Duodenum (tissue), 1 donor: ENCODE results near the genes SETD1B, B3GNT4 and ZCCHC8.

DNA sequence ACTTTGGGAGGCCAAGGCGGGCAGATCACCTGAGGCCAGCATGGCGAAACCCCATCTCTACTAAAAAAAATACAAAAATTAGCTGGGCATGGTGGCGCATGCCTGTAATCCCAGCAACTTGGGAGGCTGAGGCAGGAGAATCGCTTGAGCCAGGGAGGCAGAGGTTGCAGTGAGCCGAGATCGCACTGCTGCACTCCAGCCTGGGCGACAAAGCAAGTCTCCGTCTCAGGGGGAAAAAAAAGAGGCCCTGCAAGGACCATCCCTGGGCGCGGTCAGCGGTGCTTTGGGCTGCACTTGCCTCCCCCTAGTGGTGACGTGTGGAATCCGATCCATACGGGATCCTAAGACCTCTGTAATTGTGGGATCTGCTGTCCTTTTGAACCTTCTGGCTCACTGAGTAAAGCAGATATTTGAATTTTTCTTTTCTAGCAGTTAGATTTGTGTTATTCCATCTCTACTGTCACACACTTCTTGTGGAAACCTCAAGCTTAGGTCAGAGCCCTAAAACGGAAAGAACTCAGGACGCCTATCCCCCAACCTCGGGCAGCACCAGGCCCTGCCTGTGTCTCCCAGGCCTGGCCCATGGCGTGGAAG lies 20.3 kb downstream of the P2RX4 start:
- PRO-cap: no peak

DNA sequence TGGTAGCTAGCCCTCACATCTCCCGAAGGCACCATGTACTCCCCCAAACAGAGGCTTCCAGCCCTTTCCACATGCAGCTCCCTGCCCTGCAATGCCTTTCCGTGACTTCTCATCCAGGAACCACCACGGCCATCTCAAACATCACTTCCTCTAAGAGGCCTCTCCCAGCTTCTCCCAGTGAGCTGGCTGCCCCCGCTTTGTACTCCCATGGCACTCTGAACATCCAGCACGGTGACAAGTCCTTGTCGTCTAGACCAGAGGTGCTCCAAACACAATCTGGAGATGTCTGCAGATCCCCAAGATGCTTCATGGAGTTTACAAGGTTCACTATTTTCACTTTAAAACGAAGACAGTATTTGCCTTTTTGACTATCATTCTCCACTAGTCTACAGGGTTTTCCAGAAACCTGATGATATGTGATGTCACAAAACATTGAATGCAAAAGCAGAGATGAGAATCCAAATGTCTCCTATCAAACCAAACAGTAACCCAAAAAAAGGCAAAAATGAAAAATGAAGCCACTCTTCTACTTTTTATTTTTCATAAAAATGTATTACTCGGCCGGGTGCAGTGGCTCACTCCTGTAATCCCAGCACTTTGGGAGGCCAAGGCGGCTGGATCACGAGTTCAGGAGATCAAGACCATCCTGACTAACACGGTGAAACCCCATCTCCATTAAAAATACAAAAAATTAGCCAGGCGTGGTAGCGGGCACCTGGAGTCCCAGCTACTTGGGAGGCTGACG lies 34.7 kb downstream of the CAMKK2 start:
- PRO-cap: no peak

GRCh38 chr12:121326946-121327840 lies 25.0 kb downstream of the ANAPC5 start:
- PRO-cap: no peak

DNA sequence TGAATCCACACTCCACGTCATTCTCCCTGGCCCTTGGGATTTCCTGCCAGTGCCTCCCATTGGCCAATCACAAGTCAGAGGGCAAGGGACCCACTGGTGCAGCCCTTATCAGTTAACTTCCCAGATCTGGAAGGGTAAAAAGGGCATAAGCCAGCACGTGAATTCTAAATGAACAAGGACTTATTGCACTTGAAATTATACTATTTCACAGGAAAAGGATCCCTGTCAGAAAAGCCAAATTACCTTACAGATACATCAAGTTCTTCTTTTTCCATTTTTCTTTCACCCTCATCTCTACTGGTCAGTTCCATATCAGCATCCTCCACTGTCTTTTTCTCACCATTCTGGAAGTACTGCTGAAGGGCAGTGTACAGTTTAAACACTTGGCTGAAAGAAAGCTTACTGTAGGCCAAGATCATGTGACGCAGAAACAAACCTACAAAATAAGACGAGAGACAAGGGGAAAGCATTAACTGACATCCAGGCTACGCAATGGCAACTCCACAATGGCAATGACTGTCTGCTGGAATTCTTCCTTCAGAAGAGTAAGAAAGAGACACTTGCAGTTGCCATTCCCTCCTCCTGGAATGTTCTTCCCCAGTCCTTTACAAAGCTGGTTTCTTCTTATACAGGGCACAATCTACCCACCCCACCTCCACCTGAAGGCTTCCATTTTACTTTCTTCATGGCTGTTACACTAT lies 6.5 kb downstream of the ANAPC5 start:
- PRO-cap: no peak

- PRO-cap: no peak
These were observed 40.9 kb downstream of the RNF34 start for GRCh38 chr12:121440587-121441407.

- PRO-cap: bidirectional peak, plus-strand start at chr12:121444561, minus-strand start at chr12:121444420
These were observed 44.2 kb downstream of the RNF34 start for GRCh38 chr12:121443879-121444804.

GRCh38 chr12:121625077-121625353 lies 44.2 kb upstream of the KDM2B start:
- PRO-cap: no peak

GRCh38 chr12:121663752-121664296 lies 5.6 kb downstream of the MORN3 start:
- PRO-cap: unidirectional peak, plus-strand start at chr12:121664157

DNA sequence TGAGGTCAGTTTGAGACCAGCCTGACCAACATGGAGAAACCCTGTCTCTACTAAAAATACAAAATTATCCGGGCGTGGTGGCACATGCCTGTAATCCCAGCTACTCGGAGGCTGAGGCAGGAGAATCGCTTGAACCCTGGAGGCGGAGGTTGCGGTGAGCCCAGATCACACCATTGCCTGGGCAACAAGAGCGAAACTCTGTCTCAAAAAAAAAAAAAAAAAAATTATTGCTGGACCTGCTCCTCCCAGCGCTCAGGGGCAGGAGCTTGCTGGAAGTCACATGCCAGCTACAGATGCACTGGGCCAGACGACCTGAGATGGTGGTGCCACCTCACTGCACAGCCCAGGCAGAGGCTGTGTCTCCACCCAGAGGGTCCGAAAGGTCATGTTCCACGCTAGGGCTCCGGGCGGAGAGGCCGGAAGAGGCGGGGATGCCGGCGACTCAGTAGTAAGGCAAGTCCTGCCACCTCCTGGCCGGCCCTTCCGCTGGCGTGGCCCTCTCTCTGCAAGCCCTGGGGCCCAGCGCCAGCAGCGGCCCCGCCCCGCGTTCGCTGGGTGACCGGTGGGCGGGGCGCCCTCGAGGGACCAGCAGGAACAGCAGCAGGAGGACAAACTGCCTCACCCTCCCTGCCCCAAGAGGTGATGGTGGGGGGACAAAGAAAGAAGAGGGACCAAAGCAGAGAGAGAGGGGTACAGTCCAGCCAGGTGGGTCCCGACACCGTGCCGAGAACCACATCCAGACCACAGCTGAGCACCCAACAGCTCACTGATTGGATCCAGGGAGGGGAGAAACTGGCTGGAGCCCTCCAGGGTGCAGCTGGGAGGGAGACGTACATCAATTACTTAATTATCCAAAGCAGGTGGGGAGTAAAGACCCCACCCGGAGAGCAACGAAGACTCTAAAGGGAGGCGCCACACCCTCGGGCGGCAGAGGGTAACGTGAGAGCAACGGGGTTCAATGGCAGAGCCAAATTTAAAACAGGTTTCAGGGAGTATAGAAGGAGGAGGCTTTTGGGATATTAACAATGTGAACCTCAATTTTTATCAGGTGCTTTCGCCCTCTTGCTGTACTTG lies 3.7 kb upstream of the RHOF start:
- PRO-cap: bidirectional peak, plus-strand start at position 306 of the sequence, minus-strand start at position 278 of the sequence; bidirectional peak, plus-strand start at position 562 of the sequence, minus-strand start at position 377 of the sequence

DNA sequence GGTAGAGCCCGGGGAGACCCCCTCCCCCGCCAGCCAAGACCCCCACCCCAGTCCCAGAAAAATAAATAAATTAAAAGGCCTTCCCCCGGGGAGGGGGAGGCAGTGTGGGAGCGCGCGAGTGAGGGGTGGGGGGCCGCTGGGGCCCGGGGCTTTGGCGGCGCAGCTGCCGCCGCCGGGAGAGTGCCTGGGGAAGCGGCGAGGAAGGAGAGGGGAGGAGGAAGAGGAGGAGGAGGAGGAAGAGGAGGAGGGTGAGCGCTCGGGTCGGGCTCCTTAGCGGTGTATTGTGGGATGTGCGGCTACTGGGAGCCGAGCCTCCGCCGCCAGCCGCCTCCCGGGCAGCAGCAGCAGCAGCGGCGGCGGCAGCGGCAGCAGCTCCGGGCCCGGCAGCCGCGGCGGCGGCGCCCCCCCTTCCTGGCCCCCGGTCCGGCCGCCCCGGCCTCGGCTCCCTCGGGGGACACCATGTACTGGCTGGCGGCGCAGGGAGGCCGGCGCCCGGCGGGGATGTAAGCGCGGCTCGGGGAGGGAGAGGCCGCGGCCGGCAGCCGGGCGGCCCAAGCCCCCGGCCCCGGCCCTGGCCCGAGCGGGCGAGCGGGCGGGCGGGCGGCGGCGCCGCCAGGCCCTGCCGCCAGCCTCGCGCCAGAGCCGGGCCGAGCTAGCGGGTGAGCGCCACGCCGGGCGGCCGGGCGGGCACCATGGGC lies at the start of gene SETD1B:
SETD1B (plus strand) TSS at position 279 of the 698 bp plus-strand sequence.
- PRO-cap: bidirectional peak, plus-strand start at position 639 of the sequence, minus-strand start at position 182 of the sequence

DNA sequence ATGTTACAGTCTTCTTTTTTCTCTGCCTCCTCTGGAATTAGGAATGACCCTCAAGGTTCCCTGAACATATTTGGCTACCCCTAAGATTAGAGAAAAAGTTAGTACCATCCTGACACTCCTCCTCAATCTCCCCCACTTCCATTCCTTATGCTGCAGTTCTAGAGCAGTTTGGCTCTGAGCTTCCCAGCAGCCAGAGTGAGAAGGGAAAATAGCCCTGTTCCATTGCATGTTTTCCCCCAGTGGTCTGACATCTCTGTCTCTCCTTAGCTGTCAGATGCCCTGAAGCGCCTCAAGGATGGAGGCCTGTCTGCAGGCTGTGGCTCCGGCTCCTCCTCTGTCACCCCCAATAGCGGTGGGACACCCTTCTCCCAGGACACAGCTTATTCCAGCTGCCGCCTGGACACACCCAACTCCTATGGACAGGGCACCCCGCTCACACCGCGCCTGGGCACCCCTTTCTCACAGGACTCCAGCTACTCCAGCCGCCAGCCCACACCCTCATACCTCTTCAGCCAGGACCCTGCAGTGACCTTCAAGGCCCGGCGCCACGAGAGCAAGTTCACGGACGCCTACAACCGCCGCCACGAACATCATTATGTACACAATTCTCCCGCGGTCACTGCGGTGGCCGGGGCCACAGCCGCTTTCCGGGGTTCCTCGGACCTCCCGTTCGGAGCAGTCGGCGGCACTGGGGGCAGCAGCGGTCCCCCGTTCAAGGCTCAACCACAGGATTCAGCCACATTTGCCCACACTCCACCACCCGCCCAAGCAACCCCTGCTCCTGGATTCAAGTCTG lies 5.7 kb downstream of the SETD1B start:
- PRO-cap: no peak

DNA sequence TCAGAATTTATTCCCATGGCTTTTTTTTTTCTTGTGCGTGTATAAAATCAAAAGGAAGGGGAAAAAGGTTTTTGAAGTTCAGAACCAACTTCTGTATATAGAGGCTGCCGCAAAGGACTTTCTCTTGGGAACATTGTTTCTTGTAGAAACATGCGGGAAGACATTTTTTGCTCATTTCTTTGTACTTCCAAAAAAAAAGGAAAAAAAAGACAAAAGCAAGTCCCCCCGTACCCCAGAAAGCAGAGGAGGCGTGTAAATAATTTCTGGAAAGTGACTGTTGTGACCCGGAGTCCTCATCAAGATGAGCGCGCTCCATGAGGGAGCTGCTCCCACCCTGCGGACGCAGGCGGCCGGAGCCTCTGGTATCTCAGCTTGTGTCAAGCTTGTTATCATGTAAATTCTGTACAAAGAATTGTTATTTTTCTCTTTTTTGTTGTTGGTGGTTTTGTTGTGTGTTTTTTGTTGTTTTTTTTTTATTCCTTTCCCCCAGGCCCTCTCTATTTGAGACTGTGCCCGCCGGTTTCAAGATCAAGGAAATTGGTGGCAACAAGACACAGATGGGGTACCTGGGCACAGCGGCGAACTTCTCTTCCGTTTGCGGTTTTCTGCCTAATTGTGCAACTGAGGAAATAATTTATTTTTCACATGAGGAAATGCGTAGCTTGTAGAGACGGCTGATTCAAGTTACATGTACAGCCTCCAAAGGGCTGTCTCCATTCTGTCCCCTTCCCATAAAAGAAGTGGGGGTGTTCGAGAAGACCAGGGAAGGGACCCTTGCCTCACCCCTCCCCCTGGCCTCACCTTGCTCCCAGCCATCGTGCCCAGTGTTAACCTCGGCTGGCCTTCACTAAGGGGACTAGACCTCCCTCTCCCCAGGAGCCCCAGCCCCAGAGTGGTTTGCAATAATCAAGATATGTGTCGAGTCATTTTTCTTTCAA lies 27.0 kb downstream of the HPD start:
- PRO-cap: no peak

DNA sequence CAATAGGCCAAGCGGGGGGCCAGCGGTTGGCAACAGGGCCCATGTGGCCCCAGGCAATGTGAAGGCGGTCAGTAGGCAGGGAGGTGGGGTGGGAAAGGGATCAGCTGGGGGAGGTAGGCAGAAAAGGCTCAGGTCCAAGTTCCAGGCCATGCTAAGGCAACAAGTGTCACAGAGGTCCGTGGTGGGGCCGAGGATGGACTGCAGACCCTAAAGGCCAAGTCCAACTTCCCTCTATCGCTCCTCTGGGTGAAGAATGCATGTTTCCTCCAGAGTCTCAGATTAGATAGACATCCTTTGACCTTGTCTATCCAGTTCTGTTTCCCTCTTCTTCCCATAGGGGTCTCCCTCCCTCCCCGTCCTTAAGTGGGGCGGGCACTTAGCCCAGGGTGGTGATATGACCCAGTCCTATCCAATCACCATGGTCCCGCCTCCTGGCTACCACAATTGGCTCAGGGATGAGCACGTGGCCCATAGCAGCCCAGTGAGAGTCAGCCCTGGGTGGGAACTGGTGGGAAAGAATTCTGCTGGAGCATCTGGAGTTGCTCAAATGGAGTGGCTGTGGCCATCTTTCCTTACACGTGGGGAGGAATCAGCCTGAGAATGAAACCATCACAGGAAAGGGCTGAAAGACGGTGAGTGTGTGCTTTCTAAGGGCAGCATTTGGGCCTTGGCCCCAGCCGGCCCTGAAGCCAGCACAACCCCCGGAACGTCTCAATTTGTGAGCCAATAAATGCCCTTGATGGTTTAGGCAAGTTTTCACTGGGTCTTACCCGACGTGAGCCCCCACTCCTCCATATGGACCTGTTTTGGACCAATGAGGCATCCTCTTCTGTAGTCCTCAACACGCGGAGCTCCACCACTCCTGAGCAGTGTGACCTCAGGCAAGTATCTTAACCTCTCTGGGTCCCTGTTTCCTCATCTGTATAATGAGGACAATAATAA lies 14.5 kb upstream of the MLXIP start:
- PRO-cap: unidirectional peak, minus-strand start at position 335 of the sequence

- PRO-cap: no peak
These were observed 36.0 kb downstream of the IL31 start for GRCh38 chr12:122137632-122138812.

- PRO-cap: no peak
These were observed at the start of gene B3GNT4 for GRCh38 chr12:122203094-122204076. TSS of gene B3GNT4 (plus strand) at chr12:122203709.

DNA sequence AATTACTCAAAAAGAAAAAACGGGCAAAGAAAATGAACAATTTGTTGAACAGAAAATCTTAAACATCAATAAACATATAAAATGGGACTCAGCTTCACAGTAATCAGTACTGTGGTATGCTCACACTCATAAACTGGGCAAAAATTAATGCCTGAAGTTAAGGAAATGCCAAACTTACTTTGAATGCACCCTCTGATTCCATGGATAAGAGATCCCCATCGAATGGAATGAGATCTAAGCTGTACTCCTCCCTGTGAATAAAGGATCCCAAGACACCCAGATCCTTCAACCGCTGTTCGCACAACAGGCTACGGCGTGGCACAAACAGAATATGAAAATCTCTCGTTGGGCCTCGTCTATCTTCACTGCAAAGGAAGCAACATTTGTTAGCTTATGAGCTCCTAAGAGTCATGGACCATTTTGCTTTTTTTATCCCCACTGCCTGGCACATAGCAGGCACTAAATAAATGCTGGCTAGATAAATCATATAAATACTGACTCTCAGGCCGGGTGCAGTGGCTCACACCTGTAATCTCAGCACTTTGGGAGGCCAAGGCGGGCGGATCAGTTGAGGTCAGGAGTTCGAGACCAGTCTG lies 5.1 kb downstream of the VPS33A start:
- PRO-cap: no peak

GRCh38 chr12:122279277-122279691 lies 13.0 kb upstream of the VPS33A start:
- PRO-cap: no peak

DNA sequence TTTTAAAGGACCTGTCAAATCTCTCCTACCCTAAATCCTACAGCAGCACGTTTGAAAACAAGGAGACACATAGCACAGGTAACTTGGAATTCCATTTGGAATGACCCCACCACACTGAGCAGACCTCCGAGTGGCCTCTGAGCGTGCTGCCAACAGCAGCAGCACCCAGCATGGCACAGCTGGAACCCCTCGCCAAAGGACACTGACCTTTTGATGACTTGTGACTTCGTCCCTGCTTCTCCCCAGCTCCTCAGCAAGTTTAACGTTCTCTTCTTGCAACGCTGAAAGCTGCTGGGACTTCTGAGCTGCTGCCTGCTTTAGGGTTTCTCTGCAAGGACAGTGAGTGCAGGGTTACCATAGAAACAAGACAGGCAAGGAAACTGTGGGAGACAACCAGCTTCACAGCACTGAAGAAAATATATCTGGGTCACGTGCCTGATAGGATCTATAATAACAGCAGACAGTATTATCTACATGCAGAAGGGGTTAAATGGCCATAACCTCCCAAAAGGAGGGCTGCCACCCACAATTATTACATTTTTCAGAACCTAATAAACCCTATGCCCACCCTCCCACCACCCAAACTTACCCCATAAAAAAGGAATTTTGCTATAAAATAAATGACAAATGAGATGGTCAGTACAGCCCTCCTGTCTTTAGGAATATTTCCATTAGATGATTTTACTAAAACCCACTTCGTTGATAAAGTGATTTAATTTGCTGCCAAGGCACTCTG lies 43.4 kb upstream of the VPS33A start:
- PRO-cap: no peak

DNA sequence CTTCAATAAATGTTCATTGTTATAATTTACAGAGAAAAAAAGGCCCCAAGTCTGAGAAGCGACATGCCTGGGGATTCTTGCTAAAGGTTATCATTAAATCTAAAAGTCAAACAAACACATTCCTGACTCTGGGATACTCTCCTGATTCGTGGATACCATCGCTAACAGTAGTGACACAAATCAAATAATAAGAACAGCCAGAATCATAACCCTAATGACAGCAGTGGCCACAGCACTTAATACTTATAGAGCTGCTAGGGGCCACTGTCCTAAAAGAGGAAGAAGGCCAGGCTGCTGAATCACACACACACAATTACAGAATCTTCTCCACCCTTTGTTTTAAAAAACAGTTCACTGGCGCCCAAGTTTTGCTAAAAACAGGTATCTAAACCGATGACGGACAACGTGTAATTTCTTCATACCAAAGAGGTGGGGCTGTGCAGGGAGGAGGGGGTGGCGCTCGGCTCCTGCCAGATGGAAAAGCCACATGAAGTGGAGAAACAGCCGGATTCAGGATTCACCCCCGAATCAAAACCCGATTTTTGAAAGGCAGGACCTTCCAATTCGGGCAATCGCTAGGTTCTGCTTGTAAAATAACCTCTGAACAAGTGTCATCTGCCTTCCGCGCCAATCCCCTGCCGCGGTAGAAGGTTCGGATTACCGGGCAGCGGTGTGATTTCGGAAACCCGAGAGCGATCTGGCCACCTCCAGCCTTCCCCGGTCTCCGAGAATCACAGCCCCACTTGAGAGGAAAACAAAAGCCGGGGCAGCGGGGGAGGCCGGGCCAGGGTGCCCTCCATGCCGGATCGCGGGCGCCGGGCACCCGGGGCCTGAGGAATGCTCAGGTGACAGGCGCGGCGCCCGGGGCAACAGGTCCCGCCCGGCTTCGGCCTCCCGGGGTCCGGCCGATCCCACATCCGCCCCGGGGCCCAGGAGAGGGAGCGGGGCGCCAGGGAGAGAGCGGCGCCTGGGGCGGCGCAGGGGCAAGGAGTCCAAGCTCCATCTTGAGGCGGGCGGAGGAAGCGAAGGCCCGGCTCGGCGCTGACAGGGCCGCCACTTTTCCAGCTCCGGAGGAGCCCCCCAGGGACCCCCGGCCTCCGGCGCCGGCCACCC lies 878 bp downstream of the CLIP1 start:
- PRO-cap: unidirectional peak, plus-strand start at position 272 of the sequence; bidirectional peak, plus-strand start at position 936 of the sequence, minus-strand start at position 733 of the sequence; bidirectional peak, plus-strand start at position 1,007 of the sequence, minus-strand start at position 993 of the sequence

DNA sequence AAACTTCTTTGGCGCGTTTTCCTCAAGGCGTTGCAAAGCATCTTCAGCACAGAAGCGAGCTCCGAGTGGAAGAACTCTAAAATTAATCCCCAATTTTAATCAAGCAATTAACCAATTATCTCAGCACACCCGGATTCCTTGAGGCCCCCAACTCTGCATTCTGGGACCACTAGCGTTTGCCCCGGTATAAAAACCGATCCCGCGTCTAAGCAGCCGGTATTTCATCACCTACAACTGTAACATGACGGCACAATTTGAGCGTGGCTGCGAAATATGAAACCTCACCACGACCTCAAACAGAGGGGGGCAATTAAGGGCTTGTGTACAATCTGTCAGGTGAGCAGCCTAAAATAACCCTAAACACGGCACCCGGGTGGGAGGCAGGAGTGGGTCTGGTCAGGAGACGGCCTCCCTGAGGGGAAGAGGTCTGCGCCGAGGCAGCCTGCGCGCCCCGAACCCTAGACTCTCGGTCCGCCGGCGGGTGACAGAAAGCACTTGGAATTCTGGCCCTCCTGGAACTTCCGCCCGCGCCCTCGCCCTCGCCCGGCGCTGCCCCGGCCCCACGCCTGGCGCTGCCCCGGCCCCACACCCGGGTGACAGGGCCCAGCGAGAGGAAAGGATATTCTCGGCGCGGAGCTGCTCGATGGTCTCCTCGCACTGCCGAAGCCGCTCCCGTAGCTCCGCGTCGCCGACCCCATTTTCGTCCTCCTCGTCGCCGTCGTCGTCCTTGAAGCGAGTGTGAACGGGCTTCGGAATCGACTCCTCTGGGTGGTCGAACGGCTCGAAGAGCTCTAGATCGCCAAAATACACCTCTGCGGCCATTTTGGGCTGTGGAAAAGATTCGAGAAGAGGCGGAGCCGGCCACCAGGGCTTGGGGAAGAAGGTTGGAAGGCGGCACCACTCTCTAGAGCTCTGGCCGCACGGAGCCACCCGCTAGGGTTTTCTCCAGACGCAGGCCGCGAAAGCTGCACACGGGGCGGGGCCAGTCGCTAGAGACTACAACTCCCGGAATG lies at the start of gene ZCCHC8:
ZCCHC8 (minus strand) TSS at position 914 of the 1,013 bp plus-strand sequence.
- PRO-cap: bidirectional peak, plus-strand start at position 494 of the sequence, minus-strand start at position 468 of the sequence; unidirectional peak, minus-strand start at position 702 of the sequence; bidirectional peak, plus-strand start outside the sequence, minus-strand start at position 914 of the sequence